NCI-H460 (cell line): ENCODE results near the gene FBP2.

GRCh38 chr9:93025214-93025638 is 33.3 kb upstream of the SUSD3 start:
RAMPAGE:
- cytosol, long total RNA, result no peak
- long total RNA, result no peak
- nucleus, long total RNA, result no peak

DNA sequence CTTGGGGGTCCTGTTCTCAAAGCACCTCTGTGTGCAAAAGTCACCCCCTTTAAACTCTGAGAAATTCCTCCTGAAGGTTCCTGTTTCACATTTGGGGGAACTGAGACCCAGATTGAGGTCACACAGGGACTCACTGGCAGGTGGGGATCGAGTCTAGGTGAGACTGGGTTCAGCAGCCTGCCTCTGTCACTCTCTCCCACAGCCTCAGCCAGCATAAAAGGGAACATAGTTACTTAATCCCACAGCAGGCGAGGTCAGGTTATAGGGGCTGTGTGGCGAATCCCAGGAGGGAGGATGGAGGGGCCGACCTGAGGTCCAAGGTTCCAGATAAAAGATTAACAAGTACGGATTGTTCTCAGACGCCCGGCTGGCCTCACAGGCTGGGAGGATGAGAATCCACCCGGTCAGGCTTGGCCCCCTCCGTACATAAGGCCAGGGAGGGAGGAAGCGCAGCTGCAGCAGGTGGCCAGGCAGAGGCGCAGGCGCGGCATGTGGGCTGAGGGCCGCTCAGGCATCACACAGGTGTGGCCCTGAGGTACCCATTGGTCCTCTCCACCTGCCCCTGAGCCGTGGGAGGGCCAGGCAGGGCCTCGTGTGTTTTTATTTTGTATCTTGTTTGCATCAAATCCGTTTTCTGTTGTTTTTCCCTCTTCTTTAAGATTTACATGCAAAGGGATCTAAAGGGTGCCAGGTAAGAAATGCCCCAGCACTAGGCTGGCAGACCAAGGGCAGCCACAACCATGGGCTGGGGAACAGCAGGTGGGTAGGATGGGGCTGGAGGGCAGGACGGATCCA is 3.4 kb downstream of the SUSD3 start:
RAMPAGE:
- cytosol, long total RNA, result no peak
- long total RNA, result no peak
- nucleus, long total RNA, result no peak

DNA sequence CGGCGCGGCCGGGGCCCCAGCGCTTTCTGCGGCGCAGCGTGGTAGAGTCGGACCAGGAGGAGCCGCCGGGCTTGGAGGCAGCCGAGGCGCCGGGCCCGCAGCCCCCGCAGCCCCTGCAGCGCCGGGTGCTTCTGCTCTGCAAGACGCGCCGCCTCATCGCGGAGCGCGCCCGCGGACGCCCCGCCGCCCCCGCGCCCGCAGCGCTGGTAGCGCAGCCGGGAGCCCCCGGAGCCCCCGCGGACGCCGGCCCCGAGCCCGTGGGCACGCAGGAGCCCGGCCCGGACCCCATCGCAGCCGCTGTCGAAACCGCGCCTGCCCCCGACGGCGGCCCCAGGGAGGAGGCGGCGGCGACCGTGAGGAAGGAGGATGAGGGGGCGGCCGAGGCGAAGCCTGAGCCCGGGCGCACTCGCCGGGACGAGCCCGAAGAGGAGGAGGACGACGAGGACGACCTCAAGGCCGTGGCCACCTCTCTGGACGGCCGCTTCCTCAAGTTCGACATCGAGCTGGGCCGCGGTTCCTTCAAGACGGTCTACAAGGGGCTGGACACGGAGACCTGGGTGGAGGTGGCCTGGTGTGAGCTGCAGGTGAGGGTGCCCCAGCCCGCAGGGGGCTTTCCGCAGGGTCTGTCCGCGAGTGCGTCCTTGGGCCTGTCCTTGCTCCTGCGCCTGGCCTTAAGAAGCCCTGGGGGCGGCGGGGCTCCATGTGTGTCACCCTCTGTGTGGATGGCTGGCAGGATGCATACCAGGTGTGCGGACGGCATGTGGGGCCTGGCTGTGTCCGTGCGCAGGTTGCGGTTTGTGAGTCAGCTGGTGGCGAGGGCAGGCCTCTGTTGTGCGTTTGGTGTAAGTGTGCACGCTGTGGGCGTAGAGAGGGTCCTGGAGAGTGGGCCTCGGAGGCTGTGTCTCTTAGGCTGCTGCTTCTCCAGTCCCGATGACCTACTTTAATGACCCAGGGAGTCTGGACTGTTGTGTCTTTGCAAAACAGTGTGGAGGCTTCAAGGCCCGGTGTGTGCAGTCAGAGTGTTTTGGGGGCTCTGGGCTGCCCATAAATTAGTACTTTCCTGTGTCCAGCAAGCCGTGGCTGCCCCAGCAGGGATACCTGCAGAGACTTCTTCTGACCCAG is 1.4 kb downstream of the WNK2 start:
RAMPAGE:
- cytosol, long total RNA, result no peak
- long total RNA, result no peak
- nucleus, long total RNA, result no peak

RAMPAGE:
- cytosol, long total RNA, result no peak
- long total RNA, result no peak
- nucleus, long total RNA, result no peak
These were observed 22.7 kb downstream of the WNK2 start for GRCh38 chr9:93206563-93207145.

DNA sequence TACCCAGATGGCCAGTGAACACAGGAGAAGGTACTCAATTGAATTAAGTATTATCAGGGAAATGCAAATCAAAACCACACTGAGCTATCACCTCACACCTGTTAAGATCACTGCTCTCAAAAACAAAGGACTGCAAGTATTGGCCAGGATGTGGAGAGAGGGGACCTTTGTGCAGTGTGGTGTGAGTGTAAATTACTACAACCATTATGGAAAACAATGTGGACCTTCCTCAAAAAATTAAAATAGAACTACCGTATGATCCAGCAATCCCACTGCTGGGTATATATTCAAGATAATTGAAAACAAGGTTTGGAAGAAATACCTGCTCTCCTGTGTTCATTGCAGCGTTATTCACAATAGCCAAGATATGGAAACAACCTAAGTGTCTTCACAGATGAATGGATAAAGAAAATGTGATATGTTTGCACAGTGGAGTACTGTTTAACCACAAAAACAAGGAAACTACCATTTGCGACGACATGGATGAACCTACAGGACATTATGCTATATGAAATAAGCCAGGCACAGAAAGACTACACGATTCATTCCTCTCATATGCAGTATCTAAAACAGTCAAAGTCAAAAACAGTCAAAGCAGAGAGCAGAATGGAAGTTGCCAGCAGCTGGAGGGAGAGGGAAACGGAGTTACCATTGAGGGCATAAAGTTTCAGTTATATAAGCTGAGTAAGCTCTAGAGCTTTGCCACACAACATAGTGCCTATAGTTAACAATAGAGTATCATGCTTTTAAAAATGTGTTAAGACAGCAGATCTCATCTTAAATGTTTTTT is 102.6 kb downstream of the WNK2 start:
RAMPAGE:
- cytosol, long total RNA, result no peak
- long total RNA, result no peak
- nucleus, long total RNA, result no peak

GRCh38 chr9:93297551-93298107 is 113.7 kb downstream of the WNK2 start:
RAMPAGE:
- cytosol, long total RNA, result no peak
- long total RNA, result no peak
- nucleus, long total RNA, result no peak

RAMPAGE:
- cytosol, long total RNA, result no peak
- long total RNA, result no peak
- nucleus, long total RNA, result no peak
These were observed 3.1 kb upstream of the FAM120AOS start for GRCh38 chr9:93456439-93456985.

GRCh38 chr9:93566283-93566904 is 10.0 kb upstream of the PHF2 start:
RAMPAGE:
- cytosol, long total RNA, result no peak
- long total RNA, result no peak
- nucleus, long total RNA, result no peak

GRCh38 chr9:94030211-94031349 is 53.7 kb upstream of the PTPDC1 start:
RAMPAGE:
- cytosol, long total RNA, result no peak
- long total RNA, result no peak
- nucleus, long total RNA, result no peak

DNA sequence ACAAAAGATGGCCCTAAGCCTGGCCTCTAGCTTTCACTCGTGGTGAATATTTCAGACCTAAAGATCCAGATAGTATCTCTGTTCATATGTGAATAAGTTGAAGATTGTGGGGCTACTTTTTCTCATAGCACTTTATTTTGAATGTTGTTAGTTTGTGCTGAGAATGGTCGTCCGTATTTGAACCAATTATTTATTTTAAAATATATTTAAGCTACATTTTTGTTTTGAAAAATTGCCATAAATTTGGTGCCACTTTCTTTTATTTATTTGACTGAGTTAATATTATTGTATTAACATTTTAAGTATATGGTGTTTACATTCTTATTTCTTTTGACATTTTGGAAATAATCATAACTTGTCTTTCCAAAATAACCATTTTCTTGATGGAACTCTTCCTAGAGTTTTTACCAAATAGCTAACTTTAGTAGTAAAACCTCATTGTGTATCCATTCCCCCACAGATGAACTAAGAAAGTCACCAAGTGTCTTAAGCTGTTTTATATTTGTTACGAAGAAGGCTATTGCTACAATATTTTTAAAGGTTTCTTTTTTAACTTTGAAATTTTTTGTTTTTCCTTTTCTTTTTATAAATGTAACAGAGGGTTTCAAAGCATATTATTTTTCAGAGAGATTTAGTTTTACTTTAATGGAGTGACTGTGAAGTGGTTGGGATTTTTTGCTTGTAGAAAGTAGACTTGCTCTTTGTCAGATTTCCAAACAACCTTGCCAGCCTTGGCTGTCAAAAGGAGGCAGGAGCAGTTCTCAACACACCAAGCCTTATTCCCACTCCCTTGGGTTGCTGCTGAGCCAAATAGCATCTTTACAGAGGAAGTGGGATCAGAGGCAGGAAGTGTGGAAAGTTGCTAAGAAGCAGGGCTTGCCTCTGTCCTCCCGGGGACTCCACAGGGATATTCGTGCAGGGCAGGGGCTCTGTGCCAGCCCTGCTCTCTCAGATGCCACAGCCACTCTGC is 23.9 kb downstream of the PTPDC1 start:
RAMPAGE:
- cytosol, long total RNA, result no peak
- long total RNA, result no peak
- nucleus, long total RNA, result no peak

DNA sequence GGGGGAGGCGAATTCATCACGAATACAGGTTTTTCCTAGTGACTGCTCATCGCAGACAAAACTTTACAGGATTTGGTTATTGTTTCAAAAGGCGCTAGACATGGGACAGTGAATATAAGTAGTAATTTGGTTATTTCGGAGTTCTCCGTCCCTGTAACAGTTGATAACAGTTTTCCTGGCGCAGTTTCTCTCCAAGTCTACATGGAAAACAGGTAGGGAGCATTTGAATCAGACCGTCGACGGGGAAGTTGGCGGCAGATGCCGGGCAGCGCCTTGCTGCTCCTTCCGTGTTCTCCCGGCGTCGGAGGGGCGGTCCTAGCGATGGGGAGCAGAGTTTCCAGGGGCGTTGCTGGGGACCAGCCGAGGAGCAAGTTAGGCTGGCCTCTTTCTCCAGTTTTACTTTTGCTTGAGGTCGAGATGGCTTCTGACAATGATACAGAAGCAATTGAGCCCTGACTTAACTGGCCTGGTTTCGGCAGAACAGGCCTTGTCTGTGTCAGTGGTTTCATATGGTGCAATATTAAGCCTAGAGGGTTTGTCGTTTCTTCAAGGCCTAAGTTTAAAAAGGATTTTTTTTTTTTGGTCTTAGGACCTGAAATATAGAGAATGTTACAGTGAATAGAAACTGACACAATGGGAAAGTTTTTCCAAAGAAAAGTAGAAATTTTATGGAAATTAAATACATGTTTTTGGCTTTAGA is 835 bp downstream of the MFSD14B start:
RAMPAGE:
- cytosol, long total RNA, result no peak
- long total RNA, result no peak
- nucleus, long total RNA, result no peak

DNA sequence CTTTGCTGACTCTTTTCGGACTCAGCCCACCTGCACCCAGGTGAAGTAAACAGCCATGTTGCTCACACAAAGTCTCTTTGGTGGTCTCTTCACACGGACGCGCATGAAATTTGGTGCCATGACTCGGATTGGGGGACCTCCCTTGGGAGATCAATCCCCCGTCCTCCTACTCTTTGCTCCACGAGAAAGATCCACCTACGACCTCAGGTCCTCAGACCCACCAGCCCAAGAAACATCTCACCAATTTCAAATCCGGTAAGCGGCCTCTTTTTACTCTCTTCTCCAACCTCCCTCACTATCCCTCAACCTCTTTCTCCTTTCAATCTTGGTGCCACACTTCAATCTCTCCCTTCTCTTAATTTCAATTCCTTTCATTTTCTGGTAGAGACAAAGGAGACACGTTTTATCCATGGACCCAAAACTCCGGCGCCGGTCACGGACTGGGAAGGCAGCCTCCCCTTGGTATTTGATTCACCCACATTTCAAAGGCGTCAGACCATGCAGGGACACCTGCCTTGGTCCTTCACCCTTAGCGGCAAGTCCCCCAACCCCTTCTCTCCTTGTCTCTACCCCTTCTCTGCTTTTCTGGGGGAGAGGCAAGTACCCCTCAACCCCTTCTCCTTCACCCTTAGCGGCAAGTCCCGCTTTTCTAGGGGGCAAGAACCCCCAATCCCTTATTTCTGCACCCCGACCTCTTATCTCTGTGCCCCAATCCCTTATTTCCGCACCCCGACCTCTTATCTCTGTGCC is 53.3 kb downstream of the FBP2 start:
RAMPAGE:
- cytosol, long total RNA, result no peak
- long total RNA, result no peak
- nucleus, long total RNA, result no peak

GRCh38 chr9:94593524-94594251 is at the start of gene FBP2:
Gene FBP2 (minus strand): TSS chr9:94593824.
RAMPAGE:
- cytosol, long total RNA, result no peak
- long total RNA, result no peak
- nucleus, long total RNA, result no peak

DNA sequence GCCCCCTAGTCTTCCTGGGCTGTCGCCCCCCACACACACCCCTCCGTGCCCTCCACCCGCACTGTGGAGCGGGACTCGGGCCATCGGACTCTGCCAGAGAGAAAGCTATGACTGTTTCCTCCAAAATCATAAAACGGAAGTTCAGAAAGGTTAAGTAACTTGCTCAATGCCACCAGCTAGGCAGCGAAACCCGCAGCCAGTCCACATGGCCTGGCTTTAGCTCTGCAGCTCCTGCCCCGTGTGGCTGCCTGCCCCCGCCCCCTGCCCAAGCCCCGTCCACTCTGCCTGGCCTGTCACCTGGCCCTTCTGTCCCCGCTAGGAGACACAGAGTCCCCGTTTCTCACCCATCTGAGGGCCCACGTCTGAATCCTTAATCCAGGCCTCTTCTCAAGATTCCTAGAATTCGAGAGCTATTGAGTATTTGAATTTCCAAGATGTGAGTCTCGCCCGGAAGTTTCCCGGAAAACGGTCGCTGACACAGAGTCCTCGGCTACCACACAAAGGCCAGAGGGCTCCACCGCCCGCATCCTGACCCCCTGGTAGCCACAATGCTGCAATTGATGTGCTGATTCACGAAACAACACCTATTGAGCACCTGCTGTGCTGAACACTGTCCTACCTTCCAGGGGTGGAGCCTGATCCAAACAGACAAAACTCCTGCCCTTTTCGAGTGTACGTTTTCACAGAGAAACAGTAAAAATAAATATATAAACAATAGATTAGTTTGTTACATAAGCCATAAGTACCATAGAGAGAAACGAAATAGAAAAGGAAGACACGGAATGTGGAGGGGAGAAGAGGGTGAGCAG is 586 bp upstream of the FBP1 start:
RAMPAGE:
- cytosol, long total RNA, result no peak
- long total RNA, result no peak
- nucleus, long total RNA, result no peak

DNA sequence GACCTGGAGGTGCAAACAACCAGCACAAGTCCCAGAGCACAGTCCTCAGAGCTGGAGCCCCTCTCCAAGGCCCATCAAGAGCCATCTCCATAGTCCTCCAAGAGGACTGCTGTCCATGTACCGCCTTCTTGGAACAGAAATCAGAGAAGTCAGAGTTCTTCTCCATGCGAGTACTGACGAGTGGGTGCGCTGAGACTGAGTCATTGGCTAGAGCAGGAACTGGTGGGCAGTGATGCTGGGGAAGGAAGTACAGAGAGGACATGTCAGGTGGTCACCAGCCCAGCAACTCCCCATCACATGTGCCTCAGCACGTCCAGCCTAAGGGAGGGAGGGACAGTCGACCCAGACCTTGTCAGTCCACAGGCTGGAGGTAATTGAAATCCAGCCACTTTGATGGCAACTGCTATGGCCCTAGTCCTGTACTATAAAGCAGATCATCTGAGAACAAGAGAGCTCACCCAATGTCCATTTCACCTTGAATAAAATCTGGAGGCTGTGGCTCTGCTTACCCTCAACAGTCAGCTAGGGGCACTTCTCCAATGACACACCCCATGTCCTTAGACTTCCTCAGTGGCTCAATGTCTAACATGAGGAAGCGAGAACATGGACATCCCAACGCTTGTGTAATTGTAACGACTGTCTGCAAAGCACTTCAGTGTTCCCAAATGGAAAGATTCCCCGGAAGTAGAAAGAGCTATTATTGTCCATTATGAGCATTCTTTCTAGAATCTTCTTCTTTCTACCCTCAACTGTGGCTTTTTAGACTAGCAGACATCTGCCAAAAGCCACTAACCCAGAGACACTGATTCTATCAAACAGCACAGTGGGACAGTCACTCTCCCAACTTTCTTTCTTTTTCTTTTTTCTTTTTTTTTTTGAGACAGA is 15.1 kb upstream of the FBP1 start:
RAMPAGE:
- cytosol, long total RNA, result no peak
- long total RNA, result no peak
- nucleus, long total RNA, result no peak

RAMPAGE:
- cytosol, long total RNA, result no peak
- long total RNA, result no peak
- nucleus, long total RNA, result no peak
These were observed 56.8 kb downstream of the AOPEP start for GRCh38 chr9:94783181-94783842.

DNA sequence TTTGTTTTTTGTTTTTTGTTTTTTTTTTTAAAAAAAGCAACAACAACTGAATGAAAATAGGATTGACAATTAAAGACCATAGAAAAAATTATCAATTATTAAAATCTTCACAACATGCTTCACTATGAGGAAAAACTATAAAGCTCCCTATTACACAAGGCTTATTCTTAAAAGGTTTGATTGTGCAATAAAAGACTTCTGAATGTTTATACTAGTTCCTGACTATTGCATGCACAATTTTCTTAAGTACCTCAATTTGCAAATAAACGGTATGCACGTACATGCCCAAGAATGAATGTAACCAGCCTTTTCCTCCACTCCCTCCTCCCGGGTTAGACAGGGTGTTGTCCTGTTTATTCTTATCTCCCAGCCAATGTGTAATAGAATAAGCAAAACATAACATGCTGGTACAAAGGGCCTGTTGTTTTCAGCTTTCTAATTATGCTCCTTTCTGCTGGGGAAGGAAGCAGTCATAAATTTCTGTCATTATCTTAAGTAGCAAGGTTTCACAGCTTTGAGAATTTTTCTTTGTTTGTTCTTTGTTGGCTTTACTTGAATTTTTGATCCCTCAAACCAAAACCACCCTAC is 79.1 kb downstream of the AOPEP start:
RAMPAGE:
- cytosol, long total RNA, result no peak
- long total RNA, result no peak
- nucleus, long total RNA, result no peak

RAMPAGE:
- cytosol, long total RNA, result no peak
- long total RNA, result no peak
- nucleus, long total RNA, result no peak
These were observed 139.5 kb downstream of the AOPEP start for GRCh38 chr9:94865844-94866576.

DNA sequence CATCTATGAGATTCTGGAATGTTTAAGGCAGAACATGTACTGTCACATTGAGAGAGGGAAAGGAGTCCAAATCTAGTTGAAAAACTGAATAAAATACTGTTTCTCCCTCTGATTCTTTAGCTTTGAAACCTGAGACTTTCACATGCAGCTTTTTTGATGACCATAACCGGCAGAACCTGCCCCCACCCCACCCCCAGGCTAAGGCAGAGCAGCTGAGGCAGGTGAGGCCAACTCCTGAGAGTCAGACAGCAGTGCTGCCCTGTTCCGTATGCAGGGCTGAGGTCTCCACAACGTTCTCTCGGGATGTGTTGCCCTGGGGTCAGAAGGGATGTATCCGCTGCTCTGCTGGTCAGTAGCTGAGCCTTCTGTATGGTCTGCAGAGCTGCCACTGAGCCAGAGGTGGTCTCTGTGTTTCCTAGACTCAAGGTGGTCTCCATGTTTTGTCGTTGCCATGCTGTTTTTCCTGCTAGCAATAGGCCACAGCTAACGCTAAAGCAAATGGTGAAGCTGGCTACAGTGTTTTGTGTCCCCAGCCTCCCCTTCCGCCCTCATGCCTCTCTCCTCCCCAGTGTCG is 190.5 kb downstream of the AOPEP start:
RAMPAGE:
- cytosol, long total RNA, result no peak
- long total RNA, result no peak
- nucleus, long total RNA, result no peak

DNA sequence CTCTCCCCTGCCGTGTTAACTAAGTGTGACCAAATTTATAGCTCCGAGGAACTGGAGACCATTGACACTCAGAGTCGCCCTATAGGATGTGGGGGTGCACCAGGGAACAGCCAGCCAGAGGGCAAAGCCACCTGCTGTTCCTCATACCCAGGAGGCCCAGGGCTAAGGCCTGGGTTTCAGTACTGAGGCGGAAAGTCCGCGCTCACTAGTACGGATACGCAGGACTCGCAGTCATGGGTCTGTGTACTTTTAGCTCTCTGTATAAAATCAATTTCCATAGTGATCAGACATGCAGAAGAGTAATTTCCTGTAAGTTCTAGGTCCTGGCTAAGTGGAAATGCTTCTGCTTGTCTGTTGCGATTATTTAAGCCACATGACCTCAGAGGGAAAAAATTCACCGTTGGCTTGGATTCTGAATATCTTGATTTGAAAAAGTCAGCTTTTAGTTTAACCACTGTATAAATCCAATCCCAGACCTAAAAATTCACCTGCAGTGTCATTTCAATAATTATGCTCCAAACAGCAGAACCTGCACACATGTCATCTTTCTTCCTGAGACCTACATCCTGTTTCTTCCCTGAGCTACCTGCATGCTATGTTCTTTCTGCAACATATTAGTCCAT is 247.1 kb downstream of the AOPEP start:
RAMPAGE:
- cytosol, long total RNA, result no peak
- long total RNA, result no peak
- nucleus, long total RNA, result no peak